Measurements from ENCODE around the genes CD3E, TTC36 and CXCR5.

DNA sequence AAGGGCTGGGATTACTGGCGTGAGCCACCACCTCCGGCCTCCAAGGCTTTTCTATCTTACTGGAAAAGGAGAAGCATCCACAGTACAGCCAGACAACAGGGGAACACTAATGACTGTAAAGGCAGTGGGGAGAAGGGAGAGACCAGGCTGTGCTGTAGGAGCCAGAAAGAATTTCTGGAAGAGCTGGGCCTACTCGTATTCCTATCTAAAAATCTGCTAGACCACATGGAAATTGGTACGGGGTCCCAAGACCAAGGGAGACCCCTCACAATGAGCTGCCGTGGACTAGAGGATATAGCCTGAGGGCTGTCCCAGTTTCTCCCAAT, 2.8 kb downstream of the IL10RA start:
- PRO-cap, result no peak

GRCh38 chr11:118180370-118180855, 4.0 kb upstream of the SCN2B start:
- PRO-cap, result no peak

GRCh38 chr11:118258350-118259159, 5.5 kb downstream of the MPZL2 start:
- PRO-cap, result no peak

DNA sequence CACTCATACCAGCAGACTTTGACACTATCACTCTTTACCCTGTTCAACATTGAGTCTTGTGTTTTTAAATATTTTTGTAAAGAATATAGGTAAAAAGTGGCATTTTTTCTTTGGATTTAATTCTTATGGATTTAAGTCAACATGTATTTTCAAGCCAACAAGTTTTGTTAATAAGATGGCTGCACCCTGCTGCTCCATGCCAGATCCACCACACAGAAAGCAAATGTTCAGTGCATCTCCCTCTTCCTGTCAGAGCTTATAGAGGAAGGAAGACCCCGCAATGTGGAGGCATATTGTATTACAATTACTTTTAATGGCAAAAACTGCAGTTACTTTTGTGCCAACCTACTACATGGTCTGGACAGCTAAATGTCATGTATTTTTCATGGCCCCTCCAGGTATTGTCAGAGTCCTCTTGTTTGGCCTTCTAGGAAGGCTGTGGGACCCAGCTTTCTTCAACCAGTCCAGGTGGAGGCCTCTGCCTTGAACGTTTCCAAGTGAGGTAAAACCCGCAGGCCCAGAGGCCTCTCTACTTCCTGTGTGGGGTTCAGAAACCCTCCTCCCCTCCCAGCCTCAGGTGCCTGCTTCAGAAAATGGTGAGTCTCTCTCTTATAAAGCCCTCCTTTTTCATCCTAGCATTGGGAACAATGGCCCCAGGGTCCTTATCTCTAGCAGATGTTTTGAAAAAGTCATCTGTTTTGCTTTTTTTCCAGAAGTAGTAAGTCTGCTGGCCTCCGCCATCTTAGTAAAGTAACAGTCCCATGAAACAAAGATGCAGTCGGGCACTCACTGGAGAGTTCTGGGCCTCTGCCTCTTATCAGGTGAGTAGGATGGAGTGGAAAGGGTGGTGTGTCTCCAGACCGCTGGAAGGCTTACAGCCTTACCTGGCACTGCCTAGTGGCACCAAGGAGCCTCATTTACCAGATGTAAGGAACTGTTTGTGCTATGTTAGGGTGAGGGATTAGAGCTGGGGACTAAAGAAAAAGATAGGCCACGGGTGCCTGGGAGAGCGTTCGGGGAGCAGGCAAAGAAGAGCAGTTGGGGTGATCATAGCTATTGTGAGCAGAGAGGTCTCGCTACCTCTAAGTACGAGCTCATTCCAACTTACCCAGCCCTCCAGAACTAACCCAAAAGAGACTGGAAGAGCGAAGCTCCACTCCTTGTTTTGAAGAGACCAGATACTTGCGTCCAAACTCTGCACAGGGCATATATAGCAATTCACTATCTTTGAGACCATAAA, at the start of gene CD3E:
Gene CD3E, plus strand, starts transcription at position 550 of the 1,240 bp plus-strand sequence.
- PRO-cap, result no peak

GRCh38 chr11:118339307-118339745, 3.2 kb downstream of the CD3D start:
- PRO-cap, result no peak

GRCh38 chr11:118434023-118434987, 2.0 kb upstream of the KMT2A start:
- PRO-cap, result no peak

DNA sequence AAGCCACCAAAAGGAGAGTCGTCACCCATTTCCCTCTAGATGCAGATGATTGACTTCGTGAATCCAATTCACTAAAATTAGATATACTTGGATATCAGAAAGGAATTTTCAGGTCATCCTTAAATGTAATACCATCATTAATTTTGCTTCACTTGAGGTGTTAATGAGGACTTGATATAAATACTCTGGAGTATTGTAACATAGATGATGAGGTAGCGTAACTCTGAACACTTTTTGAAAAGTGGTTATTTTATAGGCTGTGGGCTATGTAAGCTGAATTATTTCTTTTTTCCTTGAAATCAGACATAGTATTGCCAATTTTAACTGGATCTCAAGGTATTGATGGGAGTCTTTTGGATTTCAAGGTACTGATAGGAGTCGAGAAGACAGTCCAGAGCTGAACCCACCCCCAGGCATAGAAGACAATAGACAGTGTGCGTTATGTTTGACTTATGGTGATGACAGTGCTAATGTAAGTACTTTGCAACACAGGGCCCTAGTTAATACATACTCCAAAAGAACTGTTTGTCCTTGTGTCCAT, 31.3 kb upstream of the TTC36 start:
- PRO-cap, result no peak

- PRO-cap, result no peak
Measured at GRCh38 chr11:118522254-118522841, 4.9 kb upstream of the TTC36 start.

DNA sequence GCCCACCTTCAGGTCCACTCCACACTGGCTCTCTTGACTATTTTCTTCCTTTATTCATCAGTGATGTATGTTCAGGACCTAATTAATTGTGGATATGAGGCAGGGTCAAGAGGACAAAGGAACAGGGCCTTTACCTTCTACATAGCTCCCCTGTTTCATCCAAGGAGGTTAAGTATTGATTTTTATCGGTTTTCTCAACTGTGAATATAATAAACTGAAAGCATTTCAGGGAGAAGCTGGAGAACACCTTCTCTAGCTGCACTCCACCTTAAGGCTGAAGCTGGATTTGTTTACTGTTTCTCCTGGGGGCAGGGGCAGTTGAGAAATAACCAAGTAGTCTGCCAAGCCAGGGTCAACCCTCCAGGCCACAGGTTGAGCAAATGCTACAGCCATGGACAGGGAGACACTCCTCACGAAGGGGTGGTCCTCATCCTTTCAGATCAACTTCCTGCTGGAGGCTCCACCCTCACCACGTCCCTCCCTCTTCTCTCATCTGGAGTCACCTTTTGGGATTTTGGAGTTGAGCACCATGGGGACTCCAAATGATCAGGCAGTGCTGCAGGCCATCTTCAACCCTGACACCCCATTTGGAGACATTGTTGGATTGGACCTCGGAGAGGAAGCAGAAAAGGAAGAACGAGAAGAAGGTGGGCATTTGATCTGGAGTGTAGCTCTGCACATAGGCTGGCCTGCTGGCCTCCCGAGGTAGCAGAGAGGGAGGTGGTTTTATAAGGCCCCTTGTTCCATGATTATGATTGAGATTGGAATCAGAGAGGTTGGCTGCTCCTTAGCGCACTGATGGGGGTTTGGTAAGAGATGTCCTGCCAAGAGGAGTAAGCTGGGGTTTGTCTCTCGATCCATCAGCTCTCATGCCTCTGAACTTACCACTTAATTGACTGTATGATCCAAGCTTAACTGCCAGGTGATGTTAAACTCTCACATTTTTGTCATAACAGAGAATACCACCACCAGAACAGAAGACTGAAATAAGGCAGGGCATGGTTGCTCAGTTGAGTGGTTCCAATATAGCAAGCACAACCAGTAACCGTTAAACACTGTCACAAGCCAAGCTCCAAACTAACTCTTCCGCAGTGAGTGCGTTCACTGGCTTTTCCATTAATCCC, at the start of gene TTC36:
Gene TTC36, plus strand, starts transcription at position 509 of the 1,124 bp plus-strand sequence.
- PRO-cap, result no peak

DNA sequence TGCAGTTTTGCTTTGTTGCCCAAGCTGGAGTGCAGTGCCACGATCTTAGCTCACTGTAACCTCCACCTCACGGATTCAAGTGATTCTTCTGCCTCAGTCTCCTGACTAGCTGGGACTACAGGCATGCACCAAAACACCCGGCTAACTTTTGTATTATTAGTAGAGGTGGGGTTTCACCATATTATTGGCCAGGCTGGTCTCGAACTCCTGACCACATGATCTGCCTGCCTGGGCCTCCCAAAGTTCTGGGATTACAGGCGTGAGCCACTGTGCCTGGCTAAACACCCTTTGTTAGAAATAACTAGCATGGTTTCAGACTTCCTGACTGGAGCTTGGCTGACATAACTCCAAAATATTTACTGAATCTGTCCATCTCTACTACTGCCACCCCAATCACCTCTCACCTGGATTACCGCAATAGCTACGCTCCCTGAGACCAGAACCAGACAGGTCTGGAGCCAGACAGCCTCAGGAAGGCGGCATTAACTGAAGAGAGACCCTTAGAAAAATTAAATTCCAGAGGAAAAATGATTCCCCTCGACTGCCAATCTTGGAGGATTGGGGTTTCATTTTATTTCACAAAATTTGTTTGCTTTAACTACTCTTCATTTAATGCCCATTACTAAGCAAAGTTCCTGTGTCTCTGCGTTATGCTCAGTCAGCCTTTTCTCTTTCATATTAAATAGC, 13.0 kb downstream of the TMEM25 start:
- PRO-cap, result no peak

GRCh38 chr11:118747347-118748014, 43.5 kb downstream of the DDX6 start:
- PRO-cap, result no peak

- PRO-cap, result no peak
Measured at GRCh38 chr11:118748015-118748653, 42.8 kb downstream of the DDX6 start.

DNA sequence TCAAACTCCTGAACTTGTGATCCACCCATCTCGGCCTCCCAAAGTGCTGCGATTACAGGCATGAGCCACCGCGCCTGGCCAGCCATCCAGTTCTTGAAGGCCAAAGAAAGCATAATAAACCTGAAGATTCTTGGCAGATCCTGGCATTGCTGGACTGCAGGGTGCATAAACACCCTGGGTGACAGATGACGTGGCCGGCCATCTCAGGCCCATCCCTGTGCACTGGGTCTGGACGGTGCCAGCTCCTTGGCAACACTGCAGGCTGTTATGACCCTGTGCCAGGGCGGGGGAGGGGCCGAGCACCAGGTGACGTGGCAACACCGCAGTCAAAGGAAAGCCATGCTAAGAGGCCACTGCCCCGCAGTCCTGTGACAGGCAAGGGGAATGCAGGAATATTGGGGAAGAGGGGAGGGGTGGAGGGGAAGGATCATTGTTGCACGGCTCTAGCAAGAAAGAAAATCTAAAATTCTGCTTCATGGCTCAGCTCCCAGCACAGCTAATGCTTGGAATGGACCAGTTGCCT, 29.4 kb upstream of the DDX6 start:
- PRO-cap, result no peak

- PRO-cap, result no peak
Measured at GRCh38 chr11:118883379-118884406, at the start of gene CXCR5. Gene CXCR5, plus strand, starts transcription at chr11:118883892.

DNA sequence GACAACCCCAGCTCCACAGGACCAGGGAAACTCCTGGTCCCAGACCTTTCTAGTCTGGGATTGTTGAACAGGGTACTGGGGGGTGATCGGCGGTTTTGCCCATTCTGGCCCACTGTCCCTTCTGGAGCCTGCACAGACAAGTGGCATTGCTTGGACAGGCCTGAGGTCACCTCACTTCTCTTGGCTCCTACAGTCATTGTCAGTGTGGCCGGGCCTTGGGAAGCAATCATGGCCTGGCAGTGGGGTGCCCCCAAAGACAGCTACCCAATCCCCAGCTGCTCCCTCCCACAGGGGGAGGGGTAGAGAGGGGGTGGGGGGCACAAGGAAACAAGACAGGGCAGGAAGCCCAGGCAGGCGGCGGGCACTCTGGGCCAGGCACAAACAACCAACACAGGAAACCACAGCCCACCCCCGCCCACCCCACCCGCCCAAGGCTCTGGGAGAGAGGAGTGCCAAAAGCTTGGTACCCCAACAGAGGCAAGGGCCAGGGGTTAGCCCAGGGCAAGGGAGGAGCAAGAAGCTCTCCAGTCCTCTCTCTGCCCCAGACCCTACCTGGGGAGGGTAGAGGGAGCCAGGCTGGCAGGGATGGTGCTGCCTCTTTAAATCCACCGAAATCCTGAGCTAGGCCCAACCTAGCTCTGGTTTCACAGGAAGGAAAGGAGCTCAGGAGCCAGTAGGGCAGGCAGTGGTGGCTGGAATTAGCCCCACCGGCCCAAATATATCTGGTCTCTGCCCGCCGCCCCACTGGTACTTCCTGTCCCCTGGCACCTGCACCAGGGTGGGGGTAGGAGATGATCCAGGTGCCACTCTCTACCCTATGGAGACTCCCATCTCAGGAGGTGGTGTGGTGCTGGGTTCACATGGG, 12.2 kb downstream of the BCL9L start:
- PRO-cap, result no peak

GRCh38 chr11:118918092-118918850, 7.5 kb downstream of the BCL9L start:
- PRO-cap, result no peak

- PRO-cap, result no peak
Measured at GRCh38 chr11:118921449-118921757, 4.3 kb downstream of the BCL9L start.

DNA sequence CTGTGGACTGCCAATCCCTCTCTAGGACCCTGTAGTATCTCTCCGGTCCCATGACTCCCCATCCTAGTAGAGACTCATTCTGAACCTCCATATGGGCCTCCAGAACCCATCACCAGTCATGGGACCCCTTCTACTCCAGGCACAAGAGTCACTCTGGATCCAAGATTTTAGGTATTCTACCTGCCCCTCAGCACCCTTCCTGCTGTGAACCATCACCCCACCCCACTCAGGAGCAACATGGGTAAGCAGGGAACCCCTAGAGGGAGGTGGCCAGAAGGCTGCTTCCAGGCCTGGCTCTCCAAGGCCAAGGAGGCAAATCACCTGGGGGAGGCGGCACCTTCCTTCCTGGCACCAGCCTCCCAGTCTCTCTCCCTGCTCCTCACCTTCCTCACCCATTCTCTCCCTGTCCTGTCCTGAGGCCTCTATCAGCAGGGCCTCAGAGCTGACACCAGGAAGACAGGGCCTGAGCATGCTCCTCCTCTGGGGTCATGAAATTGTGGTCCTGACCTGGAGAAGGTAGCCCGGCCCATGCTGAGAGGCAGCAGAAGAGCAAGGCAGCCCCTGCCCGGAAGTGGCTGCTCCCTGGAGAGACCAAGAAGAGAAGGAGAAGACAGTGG, 2.1 kb downstream of the BCL9L start:
- PRO-cap, result no peak

DNA sequence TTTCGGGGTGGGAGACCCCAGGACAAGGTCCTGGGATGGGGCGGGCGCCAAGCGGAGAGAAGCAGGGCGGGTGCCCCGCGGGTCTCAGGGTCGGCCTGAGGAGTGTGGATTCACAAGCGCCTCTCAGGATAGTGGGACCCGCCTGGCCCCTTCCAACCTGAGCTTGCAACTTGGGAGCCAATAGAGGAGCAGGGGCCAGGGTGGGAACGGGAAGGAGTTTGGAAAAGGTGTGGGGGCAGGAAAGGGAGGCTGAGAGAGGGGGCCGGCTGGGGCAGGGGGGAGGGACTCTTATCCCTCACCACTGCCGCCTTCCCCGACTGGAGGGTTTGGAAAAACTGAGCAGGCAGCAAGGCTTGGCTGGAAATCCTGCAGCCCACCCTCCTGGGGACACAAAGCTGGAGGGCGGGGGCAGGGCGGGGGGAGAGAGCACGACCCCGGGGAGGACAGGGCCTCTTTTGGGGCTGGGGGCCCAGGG, 3.3 kb upstream of the BCL9L start:
- PRO-cap, result no peak

DNA sequence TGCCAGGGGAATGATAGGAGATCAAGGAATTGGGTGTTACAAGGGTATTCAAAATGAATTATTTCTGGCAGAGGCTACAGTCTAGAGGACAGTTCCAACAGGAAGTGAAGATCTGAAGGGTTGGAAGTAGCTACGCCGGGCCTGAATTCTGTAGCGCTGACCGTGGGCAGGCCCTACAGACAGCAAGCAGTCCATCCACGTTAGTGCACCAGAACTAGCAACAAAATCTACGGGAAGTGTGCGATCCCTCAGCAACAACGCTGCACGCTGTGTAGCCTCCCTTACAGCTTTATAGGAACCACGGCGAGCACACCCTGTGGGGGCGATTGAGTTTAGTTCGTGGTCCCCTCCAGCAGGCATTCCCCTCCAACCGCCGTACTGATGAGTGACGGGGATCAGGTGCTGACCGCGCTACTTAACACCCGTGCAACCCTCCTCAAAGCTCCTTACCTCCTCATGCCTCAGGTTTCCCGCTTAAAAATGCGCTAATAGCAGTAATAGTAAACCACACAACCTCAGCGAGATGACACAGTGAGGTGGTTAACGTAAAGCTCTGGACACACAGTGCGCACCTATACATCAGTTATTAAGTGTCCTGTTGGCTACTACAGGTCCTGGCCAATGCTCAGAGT, 544 bp upstream of the CENATAC start:
- PRO-cap, result no peak

All from mesothelial cell of epicardium (in vitro differentiated cells).